Skin of body (tissue), 2 donors: ENCODE results near the gene IL15.

GRCh38 chr4:139409473-139410159 is 44.3 kb upstream of the RAB33B start:
- RAMPAGE, long total RNA, result no peak

GRCh38 chr4:139452721-139453042 is 1.2 kb upstream of the RAB33B start:
- RAMPAGE, long total RNA, result no peak

GRCh38 chr4:139560295-139561085 is 4.5 kb upstream of the SETD7 start:
- RAMPAGE, long total RNA, result no peak

DNA sequence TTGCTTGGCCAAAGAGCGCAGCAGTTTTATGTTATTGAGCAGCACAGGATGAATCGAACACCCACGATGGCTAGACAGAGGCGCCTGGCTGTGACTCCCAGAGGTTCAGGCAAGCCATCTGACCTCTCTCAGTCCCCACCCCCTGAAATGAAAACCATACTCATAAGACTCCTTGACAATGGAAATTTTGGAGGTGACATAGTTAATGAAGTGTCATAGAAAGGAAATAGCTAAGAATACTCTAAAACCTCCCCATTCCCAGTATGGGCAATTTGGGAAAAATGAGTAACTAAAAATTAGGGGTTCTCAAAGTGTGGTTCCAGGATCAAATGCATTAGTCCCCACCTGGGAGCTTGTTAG is 70.7 kb downstream of the MGST2 start:
- RAMPAGE, long total RNA, result no peak

DNA sequence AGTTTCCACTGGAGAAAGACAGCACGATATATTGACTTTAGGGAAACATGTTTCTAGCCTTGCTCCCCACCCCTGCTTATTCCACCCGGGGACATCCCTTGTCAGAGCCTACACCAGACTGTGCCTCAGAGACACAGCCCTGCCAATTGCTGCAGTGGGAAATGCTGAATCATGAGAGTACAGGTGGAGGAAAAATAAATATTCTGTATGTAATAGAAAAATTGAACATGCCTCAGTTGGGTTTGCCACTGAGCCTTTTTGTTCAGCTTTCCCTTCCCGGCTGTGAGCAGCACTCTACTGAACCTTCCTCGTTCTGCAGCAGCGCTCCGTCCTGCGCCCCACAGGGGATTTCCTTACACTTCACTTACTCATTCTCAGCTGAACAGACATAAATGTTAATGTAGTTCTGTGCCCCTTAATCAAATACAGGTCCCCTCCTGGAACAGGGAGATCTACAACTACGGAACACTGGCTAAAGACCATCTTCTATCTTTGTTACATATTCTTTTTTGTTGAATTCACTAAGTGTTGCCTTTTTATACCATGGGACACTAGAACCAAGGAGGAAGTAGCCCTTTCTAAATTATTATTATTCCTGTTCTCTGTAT is 121.3 kb downstream of the MGST2 start:
- RAMPAGE, long total RNA, result no peak

DNA sequence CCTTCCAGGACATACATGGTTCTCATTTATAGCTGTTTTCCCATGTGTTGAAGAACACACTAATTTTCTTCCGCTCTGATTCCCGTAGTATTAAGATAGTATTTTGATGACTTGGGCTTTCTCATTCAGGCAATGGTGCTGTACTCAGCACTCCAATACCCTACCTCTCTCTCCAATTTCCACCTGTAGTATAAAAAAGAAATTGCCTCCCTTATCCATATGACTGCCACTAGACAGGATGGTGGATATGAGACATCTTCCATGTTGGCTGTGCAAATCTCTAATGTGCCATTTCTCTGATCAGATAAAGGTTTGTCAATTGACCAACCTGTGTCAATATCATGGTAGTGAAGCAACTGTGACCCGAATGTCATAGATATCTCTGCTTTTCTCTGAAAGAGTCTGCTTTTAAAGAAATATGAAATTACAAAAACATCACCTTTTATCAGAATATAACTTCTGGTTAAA is 154.3 kb downstream of the MGST2 start:
- RAMPAGE, long total RNA, result no peak

GRCh38 chr4:139841766-139842018 is 176.1 kb downstream of the MGST2 start:
- RAMPAGE, long total RNA, result no peak

GRCh38 chr4:139858460-139859255 is 193.0 kb downstream of the MGST2 start:
- RAMPAGE, long total RNA, result no peak

GRCh38 chr4:139901840-139902560 is 236.4 kb downstream of the MGST2 start:
- RAMPAGE, long total RNA, result no peak

DNA sequence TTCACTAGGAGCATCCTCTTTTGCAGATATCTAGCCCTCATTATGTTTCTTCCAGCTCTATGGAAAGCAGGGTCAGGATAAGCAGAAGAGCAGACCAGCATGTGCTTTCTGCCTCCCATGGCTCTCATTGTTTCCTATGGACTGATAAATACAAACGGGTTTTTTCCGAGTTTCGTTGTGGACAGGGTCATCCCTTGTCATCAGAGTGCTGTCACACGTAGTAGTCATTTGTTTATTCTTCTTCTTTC is 168.1 kb downstream of the MAML3 start:
- RAMPAGE, long total RNA, result no peak

DNA sequence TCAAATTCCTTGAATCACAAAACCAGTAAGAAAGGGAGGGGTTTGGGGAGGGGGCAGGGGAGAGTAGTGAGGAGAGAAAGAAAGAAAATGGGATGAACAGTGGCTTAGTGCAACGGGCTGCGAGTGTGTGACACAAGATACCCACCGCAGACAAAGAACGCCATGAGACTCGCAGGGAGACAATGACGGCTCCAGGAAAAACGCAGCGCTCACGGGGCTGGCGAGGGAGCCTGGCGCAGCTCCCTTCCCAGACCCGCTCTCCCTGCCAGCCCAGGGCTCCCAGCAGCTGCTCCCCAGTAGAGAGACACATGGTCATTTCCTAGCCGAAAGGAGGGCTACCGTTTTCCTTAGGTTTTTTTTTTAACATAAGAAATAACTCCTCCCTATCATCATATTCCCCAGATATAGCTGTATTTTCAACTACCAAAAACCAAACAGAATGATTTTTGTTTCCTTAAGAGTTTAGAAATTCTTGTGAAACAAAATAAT is 149.4 kb downstream of the MAML3 start:
- RAMPAGE, long total RNA, result no peak

DNA sequence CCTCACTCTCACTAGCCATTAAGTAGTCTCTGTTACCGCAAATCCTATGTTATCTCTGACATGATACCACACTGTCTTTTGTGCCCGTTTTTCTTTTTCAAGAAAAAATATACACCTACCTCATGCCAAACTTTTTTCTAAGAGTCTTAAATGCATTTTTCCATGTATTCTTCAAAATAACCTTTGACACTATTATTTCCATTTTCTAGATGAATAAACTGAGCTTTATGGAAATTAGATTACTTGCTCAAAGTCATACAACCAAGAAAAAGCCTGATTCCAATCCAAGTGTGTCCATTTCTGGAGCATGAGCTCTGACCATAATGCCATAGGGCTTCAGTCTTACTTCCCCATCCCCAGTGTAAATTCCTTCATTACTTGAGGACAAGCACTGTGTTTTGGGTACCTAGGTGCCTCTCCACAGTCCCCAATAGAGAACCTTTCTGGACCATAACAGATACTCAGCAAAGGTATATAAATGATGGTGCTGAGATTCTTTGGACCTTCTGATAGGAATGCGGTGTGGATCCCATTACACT is 140.5 kb downstream of the MAML3 start:
- RAMPAGE, long total RNA, result no peak

DNA sequence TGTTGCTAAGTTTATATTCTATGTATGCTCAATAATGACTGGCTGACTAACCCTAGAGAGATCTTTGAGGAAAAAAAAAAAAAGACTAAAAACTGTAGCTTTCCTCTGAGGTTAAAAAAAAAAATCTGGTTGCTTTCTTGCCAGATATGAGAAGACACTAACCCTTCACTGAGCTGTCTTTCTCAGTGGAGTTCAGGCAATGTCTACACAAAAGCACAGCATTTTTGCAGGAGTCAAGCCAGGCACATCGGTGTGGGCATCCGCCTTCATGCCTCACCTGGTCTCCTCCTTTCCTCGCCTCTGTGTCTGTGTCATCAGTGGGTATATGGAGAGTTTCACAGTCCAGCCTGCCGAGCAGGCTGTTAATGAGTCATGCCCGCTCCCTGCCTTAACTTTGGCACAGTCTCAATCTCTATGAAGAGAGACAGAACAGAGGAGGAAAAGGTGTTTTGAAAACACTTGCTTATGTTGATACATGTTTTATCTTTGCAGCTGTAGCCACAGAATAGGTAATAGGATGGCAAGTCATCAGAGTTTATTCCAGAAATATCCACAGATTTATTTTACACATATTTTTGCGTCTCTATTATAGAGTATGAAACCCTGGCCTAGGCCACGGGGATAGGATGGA is 32.7 kb upstream of the MAML3 start:
- RAMPAGE, long total RNA, result no peak

DNA sequence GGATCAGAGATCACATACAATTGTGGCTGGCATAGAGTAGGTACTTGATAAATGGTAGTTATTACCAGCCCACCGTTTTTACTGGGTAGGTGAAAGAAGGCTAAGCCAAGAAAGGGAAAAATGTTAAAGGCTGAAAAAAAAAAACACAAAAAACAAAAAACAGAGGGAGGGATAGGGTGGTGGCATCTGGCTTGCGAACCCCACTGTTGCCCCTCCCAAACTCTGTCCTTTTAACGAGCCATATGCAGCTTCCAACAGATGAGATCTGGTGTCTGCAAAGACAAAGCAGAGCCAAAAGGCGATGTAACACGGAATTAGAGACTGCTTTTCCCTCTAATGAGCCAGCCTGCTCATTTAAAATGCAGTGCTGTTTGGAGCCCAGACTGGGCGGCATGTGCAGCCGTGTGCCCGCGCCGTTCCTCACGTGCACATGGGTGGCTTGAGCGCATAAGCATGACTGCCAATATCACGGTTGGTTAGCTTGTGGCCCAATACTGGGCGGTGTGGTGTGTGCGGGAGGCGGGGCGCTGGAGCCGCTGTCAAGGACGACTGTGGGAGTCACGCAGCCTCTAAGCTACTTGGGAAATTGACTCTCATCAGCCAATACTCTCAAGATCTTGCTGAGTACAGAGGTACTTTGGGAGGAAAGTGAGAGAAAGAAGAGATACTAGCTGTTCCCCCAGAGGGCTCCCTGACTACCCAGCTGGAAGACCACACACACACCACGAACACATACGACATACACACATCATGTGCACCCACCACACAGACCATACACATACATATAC is 87.0 kb upstream of the SCOC start:
- RAMPAGE, long total RNA, result no peak

- RAMPAGE, long total RNA, result no peak
Measured at GRCh38 chr4:140374332-140374625, 833 bp downstream of the SCOC start.

DNA sequence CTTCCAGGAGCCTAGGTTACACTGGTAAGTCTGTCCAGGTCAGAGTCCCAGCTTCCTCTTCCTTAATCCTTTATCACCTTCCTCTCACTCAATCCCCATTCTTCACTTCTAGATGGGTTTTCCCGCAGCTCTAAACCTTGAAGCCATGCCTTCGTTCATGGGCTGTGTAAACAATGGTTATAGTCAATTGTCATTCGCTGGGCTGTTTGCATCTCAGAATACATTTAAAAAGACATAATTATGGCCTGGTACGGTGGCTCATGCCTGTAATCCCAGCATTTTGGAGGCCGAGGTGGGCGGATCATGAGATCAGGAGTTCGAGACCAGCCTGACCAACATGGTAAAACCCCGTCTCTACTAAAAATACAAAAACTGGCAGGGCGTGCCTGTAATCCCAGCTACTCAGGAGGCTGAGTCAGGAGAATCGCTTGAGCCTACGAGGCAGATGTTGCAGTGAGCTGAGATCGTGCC is 57.9 kb downstream of the TBC1D9 start:
- RAMPAGE, long total RNA, result no peak

GRCh38 chr4:140756186-140756259 is 162 bp downstream of the TBC1D9 start:
- RAMPAGE, long total RNA, result no peak

DNA sequence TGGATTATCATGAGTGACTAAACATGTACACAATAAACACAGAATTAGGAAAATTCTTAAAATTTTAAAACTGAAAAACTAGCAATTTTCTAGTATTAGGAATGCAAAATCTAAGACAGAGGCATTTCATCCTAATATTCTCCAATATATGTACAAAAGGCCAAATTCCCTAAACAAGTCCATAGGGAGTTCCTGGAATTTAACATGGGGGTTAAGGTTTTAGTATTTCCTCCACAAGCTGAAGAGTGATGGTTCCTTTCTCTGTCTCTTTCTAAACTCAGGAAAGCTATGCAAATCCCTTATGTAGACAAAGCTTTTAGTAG is 137.6 kb upstream of the TBC1D9 start:
- RAMPAGE, long total RNA, result no peak

DNA sequence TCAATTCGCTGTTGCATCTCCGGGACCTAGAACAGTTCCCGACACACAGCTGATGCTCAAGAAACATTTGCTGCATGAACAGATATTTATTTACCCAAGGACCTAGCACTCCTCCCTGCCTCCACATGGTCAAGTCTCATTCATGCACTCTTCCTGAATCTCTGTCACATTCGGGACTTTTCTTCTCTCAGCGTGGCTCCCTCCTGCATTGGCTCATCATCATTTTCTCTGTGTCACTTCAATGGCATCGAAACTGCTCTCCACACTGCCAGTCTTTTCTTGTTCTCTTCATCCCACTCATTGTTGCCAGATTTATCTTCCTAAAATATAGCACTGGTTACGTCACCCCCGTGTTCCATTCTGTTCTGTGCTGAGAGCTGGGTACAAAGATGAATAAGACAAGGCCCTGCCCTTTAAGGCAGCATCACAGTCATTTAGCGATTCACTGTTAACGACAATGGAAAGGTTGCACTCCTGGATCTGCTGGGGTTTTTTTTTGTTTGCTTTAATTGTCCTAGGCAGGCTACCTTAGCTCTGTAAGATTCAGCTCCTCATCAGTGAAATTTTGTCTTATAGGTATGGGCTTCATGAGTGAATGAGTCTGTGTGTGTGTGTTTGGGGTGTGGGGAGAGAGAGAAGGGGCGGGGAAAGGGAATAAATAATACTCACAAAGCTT is 174.4 kb upstream of the TBC1D9 start:
- RAMPAGE, long total RNA, result no peak

DNA sequence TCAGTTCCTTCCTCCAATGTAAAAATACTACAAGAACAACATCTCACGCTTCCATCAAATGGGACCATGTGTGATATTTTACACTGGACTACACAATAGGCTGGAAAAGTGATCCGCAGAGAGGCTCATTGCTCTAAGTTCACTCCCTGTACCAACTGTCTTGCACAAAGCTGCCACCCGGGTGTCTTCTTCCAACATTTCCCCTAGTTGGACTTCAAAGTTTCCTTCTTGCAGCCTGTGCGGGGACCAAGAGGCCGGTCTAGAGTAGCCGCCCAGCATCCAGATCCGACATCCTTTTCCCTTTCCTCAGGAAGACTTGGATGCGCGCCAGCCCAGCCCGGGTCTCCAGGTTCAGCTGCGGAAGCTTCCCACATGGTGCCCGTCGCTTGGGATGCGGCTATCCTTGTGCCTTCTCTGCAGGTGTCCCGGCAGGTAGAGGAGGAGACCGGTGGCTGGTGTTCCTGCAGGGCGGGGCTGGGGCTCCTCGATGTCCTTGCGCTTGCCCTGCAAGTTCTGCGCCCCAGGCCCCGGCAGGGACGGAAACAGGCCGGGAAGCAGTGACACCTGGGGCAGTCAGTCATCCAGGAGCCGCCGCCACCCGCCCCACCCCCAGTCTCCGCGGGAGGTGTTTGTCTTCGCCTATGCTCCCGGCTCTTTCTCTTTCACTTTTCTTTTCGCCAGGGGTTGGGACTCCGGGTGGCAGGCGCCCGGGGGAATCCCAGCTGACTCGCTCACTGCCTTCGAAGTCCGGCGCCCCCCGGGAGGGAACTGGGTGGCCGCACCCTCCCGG is at the start of gene IL15:
Gene IL15 (plus strand): TSS at position 671 of the 790 bp plus-strand sequence.
- RAMPAGE, long total RNA, result no peak